Mammary microvascular endothelial cell (primary cell): ENCODE measurements around a stretch of chr1.

DNA sequence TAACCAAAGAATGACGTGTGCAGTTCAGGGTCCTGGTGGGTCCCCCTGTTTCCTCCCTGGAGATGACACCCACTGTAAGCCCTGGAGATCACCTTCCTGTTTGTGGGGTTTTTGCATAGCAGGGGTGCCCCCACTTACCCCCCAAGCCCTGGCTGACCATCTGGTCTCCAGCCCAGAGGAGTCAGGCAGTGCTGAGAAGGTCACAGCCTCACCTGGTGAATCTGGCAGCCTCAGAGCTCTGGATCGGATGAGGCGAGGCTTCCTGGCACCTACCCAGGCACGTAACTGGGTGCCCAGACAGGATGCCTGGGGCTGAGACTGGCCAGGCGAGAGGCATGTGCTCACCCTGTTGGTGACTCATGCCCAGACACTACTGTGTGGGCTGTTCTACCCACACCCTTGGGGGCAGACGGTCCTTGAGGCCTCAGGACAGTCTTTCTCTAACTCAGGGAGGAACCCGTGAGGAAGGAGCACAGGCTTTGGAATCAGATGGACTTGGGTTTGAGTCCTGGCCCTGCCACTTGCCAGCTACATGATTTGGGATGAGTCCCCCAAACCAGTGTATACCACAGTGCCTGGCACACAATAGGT lies 15.2 kb upstream of the PADI3 start:
- RAMPAGE, long total RNA: no peak

- RAMPAGE, long total RNA: no peak
Observed at GRCh38 chr1:17355801-17356222, 16.2 kb upstream of the PADI6 start.

GRCh38 chr1:17428277-17429083 lies 11.0 kb downstream of the RCC2 start:
- RAMPAGE, long total RNA: no peak

- RAMPAGE, long total RNA: no peak
Observed at GRCh38 chr1:17431463-17431965, 8.0 kb downstream of the RCC2 start.

DNA sequence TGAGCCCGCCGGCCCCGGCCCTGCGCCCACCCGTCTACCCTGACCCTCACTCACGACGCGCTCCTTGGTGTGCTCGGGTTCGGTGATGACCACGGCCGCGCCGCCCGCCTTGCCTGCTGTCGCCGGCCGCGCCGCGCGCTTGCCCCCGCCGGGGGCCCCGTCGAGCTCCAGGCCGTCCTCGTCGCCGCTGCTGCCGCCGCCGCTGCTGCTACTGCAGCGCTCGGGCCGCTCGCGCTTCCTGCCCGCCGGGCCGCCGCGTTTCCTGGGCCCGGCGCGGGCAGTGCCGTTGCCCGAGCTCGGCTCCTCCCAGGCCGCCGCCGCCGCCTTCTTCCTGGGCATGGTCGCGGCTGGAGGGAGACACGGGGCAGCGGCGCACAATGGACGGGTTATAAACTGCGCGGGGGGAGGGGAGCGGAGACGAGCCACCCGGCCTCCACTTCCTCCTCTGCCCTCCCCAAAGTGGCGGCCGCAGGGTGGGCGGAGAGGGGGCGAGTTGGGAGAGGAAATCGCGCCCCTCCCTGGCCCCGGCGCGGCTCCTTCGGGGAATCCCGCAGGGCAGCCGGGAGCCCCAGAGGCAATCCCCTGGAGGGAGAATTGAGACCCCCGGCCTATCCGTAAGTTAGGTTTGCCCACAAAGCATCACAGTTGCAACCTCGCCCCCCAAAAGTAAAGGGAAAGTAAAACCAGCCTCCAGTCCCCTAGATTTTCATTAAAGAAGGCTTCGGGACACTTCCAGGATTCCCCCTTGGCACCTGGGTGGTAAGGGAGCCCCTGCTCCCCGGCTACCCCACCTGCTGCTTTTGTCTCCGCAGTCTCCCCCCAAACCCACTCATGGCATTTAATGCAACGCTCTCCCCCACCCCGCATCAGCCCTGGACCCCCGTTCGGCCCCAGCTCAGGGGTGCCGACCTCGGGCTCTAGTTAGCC lies 1.0 kb downstream of the RCC2 start:
- RAMPAGE, long total RNA: no peak

DNA sequence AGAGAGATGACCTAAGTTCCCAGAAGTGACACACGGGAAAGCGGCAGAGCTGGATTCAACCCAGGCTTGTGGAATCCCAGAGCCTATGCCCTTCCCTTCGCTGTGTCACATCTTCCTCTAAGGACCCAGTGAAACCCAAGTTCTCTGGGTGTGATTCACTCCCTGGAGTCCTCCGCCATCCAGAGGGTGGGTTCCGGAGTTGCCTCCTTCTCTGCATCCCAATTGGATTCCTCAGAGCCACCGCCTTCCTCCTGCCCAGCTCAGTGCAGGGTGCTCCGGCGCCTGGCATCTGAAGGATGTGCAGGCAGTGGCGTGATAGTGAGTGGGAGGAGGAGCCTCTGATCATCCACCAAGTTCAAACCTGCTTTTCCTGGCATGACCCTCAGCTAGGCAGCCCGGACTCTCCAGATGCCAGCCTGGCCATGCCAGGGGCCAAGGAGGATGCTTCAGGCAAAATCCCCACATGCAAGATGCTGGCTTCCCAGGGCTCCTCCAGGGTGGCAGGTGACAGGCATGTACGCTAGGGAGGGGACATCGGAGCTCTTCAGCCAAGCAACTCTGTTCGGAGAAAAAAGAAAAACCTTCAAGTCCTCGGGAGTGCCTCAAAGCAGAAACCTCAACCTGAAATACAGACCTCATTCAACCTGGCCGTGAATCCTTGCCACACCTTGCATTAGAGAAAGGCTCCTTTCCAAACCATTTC lies 20.9 kb upstream of the RCC2 start:
- RAMPAGE, long total RNA: no peak

GRCh38 chr1:17521839-17522600 lies 17.5 kb upstream of the ARHGEF10L start:
- RAMPAGE, long total RNA: no peak

- RAMPAGE, long total RNA: no peak
Observed at GRCh38 chr1:17547253-17547643, 7.8 kb downstream of the ARHGEF10L start.

GRCh38 chr1:17583238-17583440 lies 43.6 kb downstream of the ARHGEF10L start:
- RAMPAGE, long total RNA: no peak

GRCh38 chr1:17593120-17593906 lies 53.8 kb downstream of the ARHGEF10L start:
- RAMPAGE, long total RNA: no peak

- RAMPAGE, long total RNA: no peak
Observed at GRCh38 chr1:17617710-17618145, 78.2 kb downstream of the ARHGEF10L start.

DNA sequence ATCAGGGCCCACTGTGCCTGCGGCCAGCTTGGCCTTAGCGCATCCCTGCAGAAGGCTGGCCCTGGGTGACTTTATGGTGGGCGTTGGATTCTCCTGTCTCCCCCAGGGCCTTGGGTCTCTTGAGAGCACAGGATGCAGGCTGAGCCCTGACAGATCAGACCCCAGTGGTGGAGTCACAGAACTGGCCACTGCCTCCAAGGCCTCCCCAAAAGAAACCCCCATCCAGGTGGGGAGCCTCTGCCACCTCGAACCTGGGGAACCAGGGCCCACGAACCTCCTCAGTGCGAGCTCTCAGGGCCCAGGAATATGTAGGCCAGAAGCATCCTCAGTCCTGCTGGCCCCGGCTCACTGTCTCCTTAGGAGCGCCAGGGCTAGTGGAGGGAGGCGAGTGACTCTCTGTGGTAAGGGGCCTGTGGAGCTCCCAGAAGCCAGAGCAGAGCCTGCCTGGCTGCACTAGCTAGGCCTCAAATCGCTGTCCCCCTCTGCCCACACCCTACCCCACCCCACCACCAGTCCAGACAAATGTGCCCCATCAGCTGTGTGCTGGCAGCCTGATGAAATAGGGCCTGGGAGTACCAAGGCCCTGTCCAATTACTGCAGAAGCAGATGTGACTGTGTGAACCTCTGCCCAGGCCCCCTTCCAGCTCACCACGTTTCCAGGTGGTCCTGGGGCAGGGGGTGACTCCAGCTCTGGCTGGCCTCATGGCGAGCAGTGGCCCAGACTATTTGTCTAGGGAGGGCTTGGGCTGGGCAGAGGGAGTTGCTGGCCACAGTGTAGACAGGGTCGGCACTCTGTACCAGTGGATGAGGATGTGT lies 103.5 kb upstream of the ACTL8 start:
- RAMPAGE, long total RNA: no peak

- RAMPAGE, long total RNA: no peak
Observed at GRCh38 chr1:17668073-17668400, 87.1 kb upstream of the ACTL8 start.

GRCh38 chr1:17672709-17673101 lies 82.4 kb upstream of the ACTL8 start:
- RAMPAGE, long total RNA: no peak

DNA sequence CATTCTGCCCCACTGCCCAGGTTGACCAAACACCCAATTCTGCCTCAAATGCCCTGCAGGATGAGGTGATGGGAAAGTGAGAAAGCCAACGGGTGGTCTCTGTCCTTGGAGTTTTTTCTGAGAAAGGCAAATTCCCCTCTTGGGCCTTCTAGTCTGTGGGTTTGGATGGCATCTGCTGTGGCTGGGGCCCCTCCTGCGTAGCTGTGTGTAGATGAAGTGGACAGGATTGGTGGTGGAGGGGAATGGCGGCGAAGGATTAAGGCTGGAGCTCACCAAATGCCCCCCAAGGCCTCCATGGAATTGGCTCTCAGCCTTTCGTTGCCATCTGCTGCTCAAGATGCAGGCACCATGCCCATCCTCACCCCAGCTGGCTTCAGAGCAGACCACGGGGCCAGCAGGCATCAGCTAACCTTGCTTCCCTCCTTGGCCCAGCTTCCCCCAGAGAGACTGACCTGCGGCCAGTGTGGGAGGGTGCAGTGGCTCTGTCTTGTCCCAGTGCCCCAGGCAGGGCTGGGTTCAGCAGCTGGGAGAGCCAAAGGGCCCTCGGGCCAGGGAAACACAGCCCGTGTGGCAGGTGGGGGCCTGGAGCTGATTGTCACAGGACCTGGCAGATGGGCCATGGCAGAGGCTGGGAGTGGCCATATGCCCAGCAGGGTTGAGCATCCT lies 66.9 kb upstream of the ACTL8 start:
- RAMPAGE, long total RNA: no peak

DNA sequence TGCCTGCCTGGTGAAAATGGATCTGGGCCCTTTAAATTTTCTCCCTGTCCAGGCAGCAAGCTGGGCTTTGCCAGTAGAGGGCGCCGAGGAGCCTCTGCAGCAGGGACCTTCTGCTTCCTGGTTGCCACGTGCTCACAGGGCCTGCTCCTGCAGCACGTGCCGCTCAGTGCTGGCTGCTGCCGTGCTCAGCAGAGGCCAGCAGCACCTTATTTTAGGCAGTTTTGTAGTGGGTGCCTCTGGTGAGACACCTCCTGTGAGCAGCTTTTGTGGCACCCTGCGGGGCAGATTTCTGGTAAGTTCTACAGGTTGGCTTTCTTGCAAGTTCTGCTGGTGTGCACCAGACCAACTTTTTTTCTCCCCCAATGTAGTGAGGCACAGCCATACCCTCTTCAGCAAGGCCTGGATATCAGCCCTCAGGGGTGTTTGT lies 4.1 kb downstream of the ACTL8 start:
- RAMPAGE, long total RNA: no peak

GRCh38 chr1:18119351-18119737 lies 11.7 kb downstream of the IGSF21 start:
- RAMPAGE, long total RNA: no peak

- RAMPAGE, long total RNA: no peak
Observed at GRCh38 chr1:18807235-18807819, 52.1 kb downstream of the TAS1R2 start.

DNA sequence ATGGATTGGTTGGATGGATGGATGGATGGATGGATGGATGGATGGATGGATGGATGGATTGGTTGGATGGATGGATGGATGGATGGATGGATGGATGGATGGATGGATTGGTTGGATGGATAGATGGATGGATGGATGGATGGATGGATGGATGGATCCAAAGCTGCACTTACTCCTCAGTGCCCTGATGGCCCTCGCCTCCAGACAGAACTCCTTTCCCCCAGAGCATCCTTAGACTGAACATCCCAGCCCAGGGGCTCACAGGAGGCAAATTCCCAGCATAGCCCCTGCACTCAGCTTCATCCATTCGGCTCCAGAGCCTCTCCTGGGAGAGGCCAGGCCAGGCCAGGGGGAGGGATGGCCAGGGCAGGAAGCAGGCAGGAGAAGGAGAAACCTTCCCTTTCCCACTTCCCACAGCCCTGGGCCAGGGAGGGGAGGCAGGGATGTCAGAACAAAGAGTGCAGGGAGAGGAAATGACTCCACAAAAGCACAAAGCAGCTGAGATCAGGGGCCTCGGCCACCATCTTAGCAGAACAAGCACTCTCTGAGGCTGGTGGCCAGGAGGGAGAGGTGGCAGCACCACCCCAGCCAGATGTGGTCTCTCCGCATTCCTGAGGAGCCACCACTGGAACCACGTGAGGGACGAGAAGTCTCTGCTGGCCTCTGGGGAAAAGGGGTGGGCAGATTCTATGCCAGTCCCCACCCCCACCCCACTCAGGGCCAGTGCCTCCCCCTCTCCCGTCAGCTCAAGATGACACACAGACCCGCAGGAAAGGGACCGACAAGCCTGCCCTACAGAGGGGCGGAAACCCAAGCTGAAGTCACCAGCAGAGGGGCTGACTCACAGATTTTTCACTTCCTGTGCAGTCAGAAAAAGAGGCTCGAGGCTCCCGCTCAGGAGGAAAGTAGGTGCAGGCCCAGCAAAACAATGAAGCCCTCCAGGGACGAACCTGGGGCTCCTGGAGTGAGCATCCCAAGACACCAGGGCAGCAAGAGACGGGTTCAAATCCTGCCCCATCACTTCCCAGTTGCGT lies 24.0 kb upstream of the ALDH4A1 start:
- RAMPAGE, long total RNA: start-site peak on the minus strand centred at position 322 of the sequence, 31 bp wide, 21 and 11 reads in 2 replicates

DNA sequence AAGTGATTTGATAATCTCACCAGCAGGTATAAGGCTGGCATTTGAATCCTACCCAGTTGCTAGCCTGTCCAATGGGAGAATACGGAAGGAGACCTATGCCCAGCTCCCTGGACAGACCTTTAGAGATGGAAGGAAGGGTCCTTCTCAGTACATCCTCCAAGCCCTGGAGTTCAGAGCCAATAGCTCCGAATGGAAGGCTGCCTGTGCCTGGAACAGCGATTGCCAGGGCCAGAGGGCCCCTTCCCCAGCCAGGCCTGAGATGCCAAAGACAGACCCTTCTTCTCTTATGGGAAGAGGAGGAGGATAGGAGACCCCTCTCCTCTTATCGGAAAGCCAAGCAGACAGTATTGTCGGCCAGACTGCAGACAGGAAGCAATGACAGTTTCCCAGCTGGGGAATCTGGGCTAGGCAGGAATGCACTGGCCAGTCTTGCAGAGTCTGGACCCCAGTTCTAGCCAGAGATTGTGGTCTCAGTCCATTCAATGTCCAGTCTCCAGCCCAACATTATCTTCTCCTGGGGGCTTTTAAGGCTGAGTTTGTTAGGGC lies 2.0 kb downstream of the IFFO2 start:
- RAMPAGE, long total RNA: no peak